ENCODE measurements around a stretch of chr9.

DNA sequence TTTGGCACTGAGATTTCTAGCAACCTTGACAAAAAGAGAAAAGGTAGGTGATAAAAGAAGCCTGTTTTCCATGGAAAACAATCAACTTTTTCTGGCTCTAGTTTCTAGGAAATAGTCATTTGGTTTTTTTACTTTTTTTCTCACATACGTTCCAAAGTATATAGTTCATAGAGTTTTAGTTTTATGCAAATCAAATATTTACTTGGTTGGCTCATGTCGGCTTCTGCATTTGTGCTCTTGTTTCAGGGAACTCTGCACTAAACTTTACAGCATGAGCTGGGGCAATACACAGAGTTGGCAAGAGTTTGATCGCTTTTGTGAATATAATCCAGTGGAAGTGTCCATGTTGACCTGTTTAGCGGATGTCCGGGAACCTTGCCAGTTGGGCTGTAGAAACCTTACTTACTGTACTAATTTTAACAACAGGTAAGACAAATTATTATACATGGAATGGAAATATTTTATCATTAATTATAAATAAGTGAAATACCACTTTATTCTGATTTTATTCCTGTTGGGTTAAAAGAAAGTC, 45.5 kb upstream of the GLIPR2 start:
- PRO-cap = no peak

DNA sequence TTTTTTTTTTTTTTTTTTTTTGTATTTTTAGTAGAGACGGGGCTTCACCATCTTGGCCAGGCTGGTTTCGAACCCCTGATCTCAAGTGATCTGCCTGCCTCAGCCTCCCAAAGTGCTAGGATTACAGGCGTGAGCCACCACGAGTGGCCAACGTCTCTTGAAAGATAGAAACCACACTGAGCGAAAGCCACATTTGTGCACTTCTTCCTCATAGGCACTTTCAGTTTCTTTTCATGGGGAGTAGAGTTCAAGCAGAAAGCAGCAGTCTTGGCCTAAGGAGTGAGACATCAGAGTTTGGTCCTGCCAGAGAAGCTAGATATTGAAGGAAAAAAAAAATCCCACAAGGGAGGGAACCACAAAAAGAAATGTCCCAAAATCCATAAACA, 44.0 kb upstream of the GLIPR2 start:
- PRO-cap = bidirectional peak, plus-strand start at position 234 of the sequence, minus-strand start at position 166 of the sequence

- PRO-cap = no peak
These were observed 1.4 kb downstream of the CLTA start for GRCh38 chr9:36192209-36192478.

DNA sequence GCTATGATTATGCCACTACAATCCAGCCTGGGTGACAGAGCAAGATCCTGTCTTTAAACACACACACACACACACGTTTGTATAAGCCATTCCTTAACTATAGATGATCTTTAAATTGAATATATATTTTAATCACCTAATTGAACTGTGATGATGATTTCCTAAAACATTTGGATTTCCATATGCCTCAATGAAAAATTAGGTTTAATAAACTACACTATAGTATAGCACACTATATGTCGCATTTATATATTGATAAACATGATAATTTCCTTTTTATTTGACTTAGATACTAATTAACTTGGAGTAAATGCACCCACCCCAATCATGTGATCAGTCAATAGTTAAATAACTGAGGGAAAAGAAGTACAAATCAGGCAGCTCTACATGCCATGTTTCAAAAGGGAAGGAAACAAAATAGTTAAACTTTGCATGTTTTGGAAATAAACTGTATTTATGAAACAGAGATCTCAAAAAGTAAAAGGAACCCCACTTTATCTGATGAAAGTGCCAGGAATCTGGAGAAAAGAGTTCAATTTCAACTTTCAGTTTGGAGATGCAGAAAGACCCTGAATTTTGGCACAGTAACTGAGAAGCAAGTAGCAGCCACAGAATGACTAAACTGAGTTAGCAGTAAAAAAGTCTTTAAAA, 18.0 kb upstream of the GNE start:
- PRO-cap = no peak

DNA sequence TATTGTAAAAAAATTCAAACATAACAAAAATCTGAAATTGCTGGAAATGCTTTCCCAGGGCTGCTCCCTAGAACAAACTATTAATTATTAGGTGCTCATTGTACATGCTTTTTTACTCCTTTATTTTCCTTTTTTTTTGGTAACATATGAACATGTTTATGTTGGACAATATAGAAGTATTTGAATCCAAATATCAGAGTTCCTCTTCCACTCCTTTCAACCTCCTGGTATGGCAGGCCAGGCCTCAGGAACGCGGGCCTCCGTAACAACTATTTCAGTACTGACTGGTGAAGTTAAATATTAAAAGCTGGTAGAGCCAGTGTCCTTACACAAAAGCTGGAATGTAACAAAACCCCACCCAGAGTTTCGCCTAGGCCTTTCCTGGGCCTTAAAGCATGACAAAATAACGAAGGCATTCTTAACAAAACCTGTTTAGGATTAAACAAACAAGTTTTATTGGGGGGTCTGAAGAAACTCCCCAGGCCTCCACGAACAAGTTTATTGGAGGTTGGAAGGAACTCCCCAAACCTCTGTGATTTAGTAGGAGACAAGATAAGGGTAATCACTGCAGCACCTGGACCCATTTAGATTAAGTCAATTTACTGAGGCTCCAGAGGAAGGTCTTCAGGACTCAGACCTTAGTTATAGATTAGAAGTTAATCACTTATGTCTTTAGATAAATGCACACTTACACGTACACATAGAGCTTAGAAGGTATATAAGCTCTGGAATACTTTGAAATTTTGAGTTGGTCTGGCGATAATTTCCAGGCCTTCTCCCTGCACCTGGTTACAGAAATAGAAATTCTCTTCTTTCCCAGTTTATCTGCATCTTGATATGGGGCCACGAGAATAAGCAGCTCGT, 61.6 kb upstream of the GNE start:
- PRO-cap = no peak

DNA sequence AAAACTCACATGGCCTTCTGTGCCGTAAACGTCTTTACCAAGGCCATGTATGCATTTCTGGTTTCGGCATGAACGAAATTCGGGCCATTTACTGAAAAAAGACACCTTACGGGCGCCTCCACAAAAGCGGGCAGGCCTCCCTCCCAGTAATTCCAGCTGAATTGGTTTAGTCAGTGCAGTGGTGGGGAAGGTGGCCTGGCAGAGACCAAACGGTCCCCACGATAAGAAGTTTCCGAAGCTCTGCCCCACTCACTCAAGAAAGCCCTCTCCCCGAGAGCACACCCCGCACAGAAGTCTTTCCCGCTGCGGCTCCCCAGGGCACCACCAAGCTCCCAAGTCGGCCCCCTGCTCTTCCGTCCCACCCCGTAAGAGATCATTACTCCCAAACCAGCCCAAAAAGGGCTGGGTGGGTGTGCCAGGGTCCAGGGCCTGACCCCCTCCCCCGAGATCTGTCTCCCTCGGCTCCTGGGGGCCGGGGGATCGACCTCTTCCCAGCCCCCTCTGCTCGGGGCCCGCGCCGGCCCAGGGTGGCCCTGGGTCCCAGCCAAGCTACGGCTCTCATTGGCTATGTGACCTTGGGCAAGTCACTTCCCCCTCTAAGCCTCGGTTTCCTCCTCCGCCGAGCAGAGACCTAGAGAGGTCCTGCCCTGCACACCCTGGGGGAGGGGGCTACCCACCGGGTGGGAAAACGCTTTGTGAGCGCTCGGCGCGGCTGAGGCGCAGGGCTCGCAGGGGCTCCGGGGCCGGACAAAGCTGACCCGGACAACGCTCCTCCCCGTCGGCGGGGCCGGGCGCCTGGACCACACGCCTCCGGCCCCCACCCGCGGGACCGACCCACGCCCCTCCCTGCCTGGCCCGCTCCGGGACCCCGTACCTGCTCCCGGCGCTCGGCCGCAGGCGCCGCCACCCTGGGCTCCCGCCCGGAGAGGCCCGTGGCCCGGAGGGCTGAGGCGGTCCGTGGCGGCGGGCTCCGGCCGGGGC, 86.0 kb upstream of the MELK start:
- PRO-cap = bidirectional peak, plus-strand start at position 612 of the sequence, minus-strand start at position 548 of the sequence

- PRO-cap = bidirectional peak, plus-strand start at chr9:36488053, minus-strand start at chr9:36487595
These were observed 85.3 kb upstream of the MELK start for GRCh38 chr9:36487415-36487712.

DNA sequence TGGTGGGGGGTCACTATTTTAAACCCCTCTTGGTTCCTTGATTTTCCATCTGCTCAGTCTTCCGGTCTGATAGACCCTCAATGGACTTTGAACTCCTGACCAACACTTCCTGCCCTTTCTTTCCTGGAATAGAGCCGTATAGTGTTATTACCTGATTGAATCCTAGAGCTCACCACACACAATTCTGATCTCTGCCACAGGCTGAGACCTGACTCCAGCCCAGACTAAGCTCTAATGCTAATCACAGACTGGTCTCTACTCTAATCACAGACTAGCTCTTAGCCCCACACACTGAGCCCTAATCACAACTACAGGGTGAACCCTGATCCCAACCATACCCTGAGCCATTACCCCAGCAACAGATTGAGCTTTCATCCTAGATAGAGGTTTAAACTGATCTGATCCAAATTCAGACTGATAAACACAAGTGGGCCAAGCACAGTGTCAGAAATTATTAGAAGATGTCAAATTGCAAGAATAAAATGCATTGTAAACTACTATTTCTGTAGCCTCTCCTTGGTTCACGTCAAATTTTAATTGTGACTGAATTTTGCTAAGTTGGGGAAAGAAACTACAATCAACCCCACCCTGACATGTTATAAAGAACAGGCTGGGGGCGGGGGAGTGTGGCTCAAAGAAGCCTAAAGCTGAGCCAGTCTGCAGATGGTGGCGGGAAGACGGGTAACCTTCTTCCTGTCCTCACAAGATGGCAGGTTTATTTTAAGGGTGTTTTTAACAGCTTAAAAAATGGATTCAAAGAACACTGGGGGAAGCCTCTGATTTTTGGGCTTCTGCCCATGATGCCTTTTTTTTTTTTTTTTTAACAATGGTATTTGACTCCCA, 68.8 kb upstream of the MELK start:
- PRO-cap = unidirectional peak, plus-strand start at position 662 of the sequence

DNA sequence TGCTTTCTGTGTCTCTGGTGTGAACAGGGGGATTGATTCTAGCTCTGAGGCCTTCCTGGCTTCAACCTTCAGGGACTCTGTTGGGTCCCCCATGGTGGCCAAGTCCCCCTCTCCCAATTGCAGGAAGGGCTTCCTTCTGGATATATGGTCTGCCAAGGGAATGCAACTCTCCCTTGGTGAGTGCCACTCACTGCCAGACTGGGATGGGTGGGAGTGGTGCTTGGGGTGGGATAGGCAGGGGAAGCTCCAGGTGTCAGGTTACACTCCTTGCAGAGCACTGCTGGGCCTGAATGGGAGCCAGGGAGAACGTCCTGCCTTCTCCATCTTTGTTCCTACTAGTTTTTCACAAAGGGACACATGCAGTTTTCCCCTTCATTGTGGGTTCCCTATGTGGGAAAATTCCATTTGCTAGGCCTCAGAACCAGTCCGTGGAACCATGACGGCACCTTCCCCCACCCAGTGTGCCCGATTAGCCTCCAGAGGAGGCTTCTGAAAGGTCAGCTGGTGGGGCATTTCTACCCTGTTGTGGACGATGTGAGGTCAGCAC, 153.3 kb downstream of the MELK start:
- PRO-cap = no peak

GRCh38 chr9:36765152-36766174, 192.8 kb downstream of the MELK start:
- PRO-cap = bidirectional peak, plus-strand start at chr9:36766255, minus-strand start at chr9:36766060

DNA sequence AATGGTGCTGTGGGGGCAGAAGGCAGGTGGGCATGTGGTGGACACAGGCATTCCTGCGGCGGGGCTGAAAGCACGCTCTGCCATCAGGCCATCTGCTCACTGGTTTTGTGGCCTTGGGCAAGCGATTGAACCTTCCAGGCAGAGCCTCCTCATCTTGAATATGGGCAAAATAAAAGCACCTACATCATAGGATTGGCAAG, 183.2 kb downstream of the PAX5 start:
- PRO-cap = no peak

GRCh38 chr9:36996670-36997259, 37.3 kb downstream of the PAX5 start:
- PRO-cap = unidirectional peak, minus-strand start at chr9:36996945

GRCh38 chr9:37042570-37042769, 8.4 kb upstream of the PAX5 start:
- PRO-cap = no peak

GRCh38 chr9:37079280-37079639, 41.1 kb upstream of the ZCCHC7 start:
- PRO-cap = no peak

- PRO-cap = no peak
These were observed 52.3 kb downstream of the ZCCHC7 start for GRCh38 chr9:37172481-37173227.

DNA sequence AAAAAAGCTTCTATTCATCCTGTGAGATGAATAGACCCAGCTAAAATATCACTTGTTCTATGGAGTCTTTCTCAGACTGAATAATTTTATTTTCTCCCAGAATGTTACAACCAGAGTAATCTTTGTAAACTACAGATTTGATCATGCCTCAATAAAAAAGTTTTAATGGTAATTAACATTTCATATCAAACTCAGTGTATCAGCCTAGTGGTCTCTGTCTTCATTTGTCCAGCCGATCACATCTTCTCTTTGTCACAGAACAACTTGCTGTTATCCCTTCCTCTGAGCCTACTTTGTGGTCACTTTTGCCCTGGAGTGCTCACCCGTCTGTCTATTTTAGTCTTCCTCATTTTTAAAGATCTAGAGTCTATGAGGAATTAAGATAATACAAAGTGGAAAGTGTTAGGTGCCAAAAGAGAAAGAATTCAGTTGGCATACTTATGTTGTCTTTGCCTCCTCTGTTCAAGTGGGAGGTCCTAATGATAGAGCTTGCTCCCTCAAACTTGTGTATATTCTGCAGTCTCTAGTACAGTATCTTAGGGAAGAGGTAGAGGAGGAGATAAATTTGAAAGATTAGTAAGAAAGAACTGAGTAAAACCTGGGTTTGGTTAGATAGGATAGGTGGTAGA, 77.9 kb downstream of the ZCCHC7 start:
- PRO-cap = no peak

DNA sequence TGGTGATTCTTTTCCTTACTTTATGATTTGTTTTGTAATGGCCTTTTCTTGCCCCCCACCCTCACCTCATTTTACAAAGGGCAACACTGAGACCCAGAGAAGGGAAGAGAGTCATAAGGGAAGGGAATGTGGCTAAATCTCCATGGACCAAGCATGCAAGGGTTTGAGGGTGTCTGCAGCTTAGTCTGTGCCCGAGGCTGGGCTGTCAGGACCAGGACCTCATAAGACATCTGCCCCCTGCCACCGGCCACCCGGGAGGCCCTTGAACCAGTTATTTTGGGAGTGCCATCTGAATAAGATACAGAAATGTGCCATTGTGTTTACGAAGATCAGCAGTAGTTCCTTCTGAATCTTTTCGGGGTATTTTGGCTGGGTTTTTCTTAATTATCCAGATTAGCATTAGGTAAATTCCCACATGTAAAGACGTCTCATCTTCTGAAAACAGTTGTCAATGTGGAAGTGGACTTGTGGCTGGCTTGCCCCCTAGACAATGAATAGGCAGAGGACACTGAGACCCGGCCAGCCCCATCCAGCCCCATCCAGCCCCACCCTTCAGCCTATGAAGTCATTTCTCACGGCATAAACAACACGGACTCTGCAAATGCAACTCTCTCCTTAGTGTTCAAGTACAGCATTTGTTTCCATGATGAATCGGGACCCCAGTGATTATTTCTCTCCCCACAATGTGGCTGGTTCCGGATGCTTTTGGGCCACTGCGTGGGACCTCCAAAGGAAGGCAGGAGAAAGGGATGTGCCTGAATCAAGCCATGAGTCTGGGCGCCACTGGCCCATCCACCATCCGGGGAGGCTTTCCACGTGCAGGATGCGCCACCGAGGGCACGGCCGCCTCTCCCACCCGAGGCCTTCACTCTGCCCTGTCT, 44.3 kb upstream of the GRHPR start:
- PRO-cap = no peak

DNA sequence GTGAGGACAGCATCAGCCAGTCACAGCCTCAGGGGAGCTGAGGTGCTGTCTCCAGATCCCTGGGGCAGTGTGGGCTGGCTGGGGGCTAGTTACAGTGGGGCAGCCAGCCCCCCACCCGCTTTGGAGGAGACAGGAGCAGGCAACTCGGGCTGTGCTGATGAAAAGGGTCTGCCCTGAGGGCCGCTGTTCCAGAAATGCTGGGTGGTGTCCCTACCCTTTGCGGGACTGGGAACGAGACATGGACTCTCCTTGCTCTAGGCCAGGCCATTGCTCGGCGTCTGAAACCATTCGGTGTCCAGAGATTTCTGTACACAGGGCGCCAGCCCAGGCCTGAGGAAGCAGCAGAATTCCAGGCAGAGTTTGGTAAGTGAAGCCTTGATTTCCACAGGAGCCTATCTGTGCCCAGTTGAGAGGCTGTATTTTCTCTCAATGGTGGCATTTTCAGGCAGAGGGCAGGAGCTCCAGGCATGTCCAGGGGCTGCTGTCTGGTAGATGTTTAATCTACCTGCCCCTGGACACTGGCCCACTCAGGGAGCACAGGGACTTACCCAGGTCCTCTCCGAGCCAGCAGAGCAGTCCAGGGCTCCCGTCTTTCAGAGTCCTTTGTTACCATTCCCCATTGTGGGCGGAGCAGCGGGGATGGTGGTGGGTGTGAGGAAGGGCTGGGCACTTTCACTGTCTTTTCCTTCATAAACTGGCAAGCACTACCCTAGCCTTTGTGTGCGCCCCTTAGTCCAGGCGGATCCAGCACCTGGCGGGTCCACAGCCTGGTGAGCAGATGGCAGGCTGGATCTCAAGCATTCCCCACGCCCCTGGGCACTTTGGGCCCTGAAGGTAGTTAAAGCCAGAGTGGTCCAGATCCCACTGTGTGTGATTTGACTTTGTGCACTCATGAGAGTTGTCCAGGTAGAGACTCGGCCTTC, 7.2 kb downstream of the GRHPR start:
- PRO-cap = no peak

DNA sequence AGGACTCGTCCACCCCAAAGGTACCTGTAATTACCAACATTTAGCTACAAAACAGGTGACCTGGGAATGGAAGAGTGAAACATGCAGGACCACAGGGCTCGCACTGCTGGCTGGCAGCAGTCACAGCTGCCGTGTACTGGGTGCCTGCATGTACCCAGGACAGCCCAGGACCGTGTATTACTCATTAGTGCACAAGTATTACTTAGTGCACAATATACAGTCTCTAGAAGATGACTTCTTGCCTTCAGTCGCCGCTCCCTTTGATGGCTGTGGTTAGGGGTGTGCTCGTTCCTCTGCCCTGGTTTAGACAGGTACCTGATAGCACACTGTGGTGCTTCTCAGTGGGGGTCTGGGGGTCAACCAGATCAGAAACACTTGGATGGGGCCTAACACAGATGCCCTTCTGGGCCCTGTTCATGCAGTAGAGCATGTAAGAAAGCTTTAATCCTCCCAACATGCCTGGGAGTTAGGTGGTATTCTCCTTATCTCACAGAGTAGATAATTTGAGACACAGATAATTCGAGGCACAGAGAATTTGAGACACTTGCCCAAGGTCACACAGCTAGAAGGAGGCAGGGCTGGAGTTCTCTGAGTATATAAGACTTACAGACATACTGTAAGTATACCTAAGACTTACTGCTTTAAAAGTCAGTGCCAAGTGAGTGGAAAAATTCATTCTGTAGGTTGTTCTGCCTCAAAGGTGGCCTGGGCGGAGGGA, 8.9 kb downstream of the GRHPR start:
- PRO-cap = no peak

GRCh38 chr9:37433410-37434725, 11.4 kb downstream of the GRHPR start:
- PRO-cap = no peak